Adrenal gland (tissue), 7 donors: ENCODE measurements around the gene FSD1.

DNA sequence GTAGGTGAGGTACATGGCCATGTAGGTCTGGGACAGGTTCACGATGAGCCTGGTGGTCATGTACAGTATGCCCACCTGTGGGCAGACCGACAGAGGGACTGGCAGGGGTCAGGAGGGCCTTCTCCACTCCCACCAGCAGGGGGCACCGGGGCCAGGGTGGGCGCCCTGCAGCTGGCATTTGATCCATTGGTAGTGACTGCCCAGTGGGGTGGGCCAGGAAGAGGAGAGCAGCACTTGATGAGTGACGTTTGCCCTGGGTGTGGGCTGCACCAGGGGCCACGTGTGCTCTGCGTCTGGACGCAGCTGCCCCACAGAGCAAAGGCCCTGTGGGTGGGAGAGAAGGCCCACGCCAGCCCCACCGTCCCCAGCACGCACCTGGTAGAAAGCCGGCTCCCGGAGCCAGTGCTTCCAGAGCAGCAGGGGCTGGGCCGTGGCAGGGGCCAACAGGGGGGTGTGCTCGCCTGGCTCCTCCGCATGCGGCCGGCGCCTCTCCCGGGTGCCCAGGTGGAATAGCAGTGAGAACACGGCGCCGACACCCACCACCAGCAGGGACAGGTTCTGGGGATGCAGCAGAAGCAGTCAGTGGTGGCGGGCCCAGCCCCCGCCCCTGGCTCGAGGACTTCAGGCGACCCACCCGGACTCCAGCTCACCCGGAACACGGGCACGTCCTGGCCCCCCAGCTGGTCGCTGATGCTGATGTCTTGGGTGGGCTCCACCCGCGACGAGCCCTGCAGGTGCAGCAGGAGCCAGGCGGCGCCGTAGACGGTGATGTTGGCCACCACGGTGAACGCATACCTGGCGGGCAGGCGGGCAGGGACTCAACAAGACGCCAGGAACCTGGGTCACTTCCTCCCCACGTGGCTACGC lies 8.7 kb downstream of the TEKTIP1 start:
- PRO-cap, 3 experiments: no peak in any of the 3 experiments
- RAMPAGE, long total RNA, 4 experiments: no peak in any of the 4 experiments
- RRBS: 61% methylated on average over 5 of the region's 46 CpGs

DNA sequence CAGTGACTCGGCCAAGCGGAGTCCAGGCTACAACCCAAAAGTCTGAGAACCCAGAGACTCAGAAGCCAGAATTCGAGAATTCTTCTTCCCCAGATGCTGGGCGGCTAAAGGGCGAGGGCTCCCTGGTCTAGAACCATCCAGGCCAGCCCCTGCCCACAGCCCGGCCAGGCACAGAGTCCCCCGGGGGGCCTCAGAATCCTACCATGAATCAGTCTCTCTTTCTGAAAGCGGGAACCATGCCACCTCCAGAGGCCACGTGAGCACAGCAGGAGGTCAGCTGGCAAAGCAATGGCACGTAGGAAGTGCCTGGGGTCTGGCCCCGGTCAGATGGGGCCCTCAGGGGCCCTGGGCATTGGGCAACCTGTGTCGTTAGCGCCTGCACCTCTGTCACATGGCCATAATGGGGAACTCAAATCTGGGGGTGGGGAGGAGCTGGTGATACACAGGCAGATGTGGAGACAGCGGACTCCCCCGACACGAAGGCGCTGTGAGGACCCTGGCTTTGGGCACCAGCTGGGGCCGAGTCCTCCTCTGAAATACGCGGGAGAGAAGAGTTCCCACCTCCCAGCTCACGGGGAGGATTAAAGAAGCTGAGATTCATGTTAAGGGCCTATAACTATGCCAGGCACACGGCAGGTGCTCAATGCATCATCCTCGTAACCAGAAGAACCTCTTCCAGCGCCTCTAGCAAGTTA lies 8.7 kb downstream of the MFSD12 start:
- PRO-cap, 3 experiments: no peak in any of the 3 experiments
- RAMPAGE, long total RNA, 4 experiments: no peak in any of the 4 experiments
- RRBS: no CpG with 5 or more reads among the region's 24 CpGs

DNA sequence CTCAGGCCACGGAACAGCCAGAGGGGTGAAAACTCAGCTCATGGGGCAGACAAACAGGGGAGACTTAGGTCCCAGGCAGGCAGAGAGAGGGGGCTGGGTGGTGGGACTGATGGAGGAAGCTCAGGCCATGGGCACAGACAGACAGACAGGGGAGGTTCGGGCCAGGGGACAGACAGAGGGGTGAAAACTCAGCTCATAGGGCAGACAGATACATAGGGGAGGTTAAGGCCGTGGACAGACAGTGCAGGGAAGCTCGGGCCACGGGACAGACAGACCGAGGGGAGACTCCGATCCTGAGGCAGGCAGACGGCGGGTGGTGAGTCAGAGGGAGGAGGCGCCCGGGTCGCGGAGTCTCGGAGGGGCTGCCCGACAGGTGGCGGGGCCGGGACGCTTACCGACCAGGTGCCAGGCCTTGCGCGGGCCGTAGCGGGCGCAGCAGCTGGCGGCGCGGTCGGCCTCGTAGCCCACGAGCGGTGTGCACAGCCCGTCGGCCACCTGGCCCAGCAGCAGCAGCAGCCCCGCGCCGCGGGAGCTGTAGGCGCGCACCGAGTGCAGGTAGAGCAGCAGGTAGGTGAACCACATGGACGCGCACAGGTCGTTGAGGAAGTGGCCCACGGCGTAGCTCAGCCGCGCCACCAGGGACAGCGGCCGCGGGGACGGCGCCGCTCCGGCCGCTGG lies 536 bp downstream of the MFSD12 start:
- PRO-cap, 3 experiments: peak in 3 of 3 experiments; most common plus-strand start position 241 of the sequence (in 3); most common minus-strand start position 267 of the sequence (in 1)
- RAMPAGE, long total RNA, 4 experiments: no peak in any of the 4 experiments
- RRBS: 3% methylated on average over 7 of the region's 55 CpGs

- PRO-cap, 3 experiments: peak in 3 of 3 experiments; most common plus-strand start chr19:3607247 (in 2); most common minus-strand start chr19:3607129 (in 3)
- RAMPAGE, long total RNA, 4 experiments: start-site peak on the plus strand in 1 of 4 experiments, at chr19:3607156-3607350 at its widest, 5 reads per replicate
- RRBS: 8% methylated on average over 13 of the region's 19 CpGs
Measured at GRCh38 chr19:3607035-3607355, 320 bp upstream of the TBXA2R start.

GRCh38 chr19:3644576-3645008 lies 18.0 kb upstream of the CACTIN start:
- PRO-cap, 3 experiments: no peak in any of the 3 experiments
- RAMPAGE, long total RNA, 4 experiments: no peak in any of the 4 experiments
- RRBS: 96% methylated on average over 2 of the region's 11 CpGs

- PRO-cap, 3 experiments: no peak in any of the 3 experiments
- RAMPAGE, long total RNA, 4 experiments: no peak in any of the 4 experiments
- RRBS: 20% methylated on average over 11 of the region's 44 CpGs
Measured at GRCh38 chr19:3687529-3688241, 12.6 kb downstream of the PIP5K1C start.

DNA sequence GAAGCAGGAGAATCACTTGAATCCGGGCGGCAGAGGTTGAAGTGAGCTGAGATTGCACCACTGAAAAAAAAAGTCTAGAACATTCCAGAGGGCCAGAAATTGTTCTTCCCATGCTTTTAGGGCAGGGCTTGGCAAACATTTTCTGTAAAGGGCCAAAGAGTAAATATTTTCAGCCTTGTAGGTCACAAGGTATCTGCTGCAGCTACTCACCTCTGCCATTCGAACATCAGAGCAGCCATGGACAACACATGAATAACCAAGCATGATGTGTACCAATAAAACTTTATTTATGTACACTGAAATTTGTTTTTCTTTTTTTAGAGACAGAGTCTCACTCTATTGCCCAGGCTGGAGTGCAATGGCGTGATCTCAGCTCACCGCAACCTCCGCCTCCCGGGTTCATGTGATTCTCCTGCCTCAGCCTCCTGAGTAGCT lies 3.8 kb downstream of the APBA3 start:
- PRO-cap, 3 experiments: no peak in any of the 3 experiments
- RAMPAGE, long total RNA, 4 experiments: no peak in any of the 4 experiments
- RRBS: no CpG with 5 or more reads among the region's 7 CpGs

DNA sequence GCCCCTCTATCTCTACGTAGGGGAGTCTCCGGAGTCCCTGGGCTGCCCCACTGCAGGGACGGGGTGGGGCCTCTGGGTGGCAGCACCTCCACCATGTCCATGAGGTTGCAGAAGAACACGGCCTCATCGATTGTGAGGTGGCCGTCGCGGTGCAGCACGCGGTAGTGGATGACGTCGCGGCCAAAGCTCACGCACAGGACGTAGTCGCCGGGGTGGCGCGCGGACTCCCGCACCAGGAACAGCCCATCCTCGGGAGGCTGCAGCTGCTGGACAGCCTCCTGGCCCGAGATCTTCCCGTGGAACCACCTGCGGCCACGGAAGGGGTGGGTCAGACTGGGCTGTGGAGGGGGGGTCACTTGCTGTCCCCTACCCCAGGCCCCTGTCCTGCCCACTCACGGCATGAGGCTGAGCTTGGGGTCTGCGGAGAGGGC lies 2.4 kb downstream of the MATK start:
- PRO-cap, 3 experiments: no peak in any of the 3 experiments
- RAMPAGE, long total RNA, 4 experiments: no peak in any of the 4 experiments
- RRBS: 60% methylated on average over 2 of the region's 28 CpGs

DNA sequence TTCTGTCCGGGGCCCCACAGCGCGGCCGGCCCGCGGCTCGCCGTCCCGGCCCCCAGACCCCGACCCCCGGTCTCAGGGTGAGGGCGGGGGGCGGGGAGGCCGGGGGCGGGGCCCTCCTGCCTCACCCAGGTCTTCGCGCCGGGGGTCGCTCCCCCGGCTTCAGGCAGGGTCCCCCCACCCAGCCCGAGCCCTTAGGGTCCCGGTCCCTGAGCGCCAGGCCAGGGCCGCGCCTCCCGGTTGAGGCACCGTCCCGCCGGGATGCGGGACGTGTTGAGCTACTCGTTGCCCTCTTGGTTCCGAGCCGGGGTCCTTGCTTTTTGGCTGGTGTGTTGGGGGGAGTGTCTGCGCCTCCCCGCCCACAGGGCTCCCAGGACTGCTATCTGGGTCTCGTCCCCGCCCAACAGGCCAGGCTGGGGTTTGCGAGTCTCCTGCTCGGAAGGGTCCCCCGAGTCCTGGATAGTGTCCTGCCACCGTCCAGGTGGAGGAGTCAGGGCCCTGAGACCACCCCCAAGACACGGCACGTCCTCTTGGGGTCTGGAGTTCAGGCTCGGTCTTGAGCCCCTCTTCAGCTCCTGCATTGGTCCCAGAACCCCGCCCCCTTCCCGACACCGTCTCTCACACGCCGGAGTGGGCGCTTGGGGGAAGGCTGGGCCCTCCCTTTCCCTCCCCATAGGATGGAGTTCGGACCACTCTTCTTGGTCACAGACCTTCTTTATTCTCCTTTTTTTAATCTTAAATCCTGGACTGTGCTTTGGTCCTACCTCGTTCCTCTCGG lies 517 bp downstream of the PIAS4 start:
- PRO-cap, 3 experiments: no peak in any of the 3 experiments
- RAMPAGE, long total RNA, 4 experiments: no peak in any of the 4 experiments
- RRBS: 3% methylated on average over 14 of the region's 54 CpGs

- PRO-cap, 3 experiments: no peak in any of the 3 experiments
- RAMPAGE, long total RNA, 4 experiments: no peak in any of the 4 experiments
- RRBS: no CpG with 5 or more reads among the region's 37 CpGs
Measured at GRCh38 chr19:4048085-4048588, 18.6 kb downstream of the ZBTB7A start.

GRCh38 chr19:4051058-4052060 lies 15.3 kb downstream of the ZBTB7A start:
- PRO-cap, 3 experiments: peak in 2 of 3 experiments; most common plus-strand start chr19:4051968 (in 2); most common minus-strand start chr19:4051910 (in 1)
- RAMPAGE, long total RNA, 4 experiments: no peak in any of the 4 experiments
- RRBS: no CpG with 5 or more reads among the region's 17 CpGs

GRCh38 chr19:4057312-4057573 lies 9.5 kb downstream of the ZBTB7A start:
- PRO-cap, 3 experiments: no peak in any of the 3 experiments
- RAMPAGE, long total RNA, 4 experiments: no peak in any of the 4 experiments
- RRBS: no CpG with 5 or more reads among the region's 13 CpGs

DNA sequence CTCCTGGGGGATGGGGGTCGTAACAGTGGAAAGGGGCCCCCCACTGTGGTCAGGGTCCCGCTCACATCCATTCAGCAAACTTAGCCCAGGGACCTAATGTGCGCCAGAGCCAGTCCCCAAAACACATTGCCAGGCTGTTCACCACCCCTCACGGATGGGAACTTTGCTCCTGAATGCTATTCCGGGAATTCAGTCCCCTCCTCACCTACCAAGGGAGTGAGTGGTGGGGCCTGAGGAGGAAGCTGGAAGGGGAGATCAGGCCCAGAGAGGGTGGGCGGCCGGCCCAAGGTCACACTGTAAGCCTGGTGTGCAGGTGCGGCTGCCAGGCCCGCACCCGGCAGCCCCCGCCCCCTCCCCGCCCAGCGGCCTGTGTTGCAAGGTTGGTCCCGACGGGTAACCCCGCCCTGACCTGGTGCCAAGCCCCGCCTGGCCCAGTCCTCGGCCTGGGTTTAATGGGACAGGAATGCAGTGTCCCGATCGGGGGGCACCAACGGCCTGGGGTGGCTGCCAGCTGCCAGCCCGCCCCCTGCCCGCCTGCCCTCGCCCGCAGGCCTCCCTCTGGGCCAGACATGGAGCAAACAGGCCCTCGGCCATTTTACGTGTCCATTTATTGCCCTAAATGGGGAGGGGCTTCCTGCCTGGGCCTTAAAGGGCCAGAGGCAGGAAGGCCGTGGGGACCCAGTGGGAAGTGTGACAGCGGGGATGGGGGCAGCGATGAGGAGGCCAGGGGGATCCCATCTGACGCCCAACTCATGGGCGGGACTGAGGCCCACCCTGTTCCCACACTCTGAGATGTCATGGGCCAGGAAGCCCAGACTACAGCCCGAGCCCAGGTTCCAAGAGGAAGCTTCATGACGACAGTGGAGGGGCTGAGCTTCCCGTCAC lies 5.4 kb downstream of the ZBTB7A start:
- PRO-cap, 3 experiments: peak in 3 of 3 experiments; most common plus-strand start position 434 of the sequence (in 2); most common minus-strand start position 296 of the sequence (in 3)
- RAMPAGE, long total RNA, 4 experiments: no peak in any of the 4 experiments
- RRBS: 2% methylated on average over 6 of the region's 35 CpGs

GRCh38 chr19:4090266-4090764 lies 23.6 kb upstream of the ZBTB7A start:
- PRO-cap, 3 experiments: no peak in any of the 3 experiments
- RAMPAGE, long total RNA, 4 experiments: no peak in any of the 4 experiments
- RRBS: 80% methylated on average over 5 of the region's 34 CpGs

GRCh38 chr19:4097198-4098084 lies 26.5 kb downstream of the MAP2K2 start:
- PRO-cap, 3 experiments: no peak in any of the 3 experiments
- RAMPAGE, long total RNA, 4 experiments: no peak in any of the 4 experiments
- RRBS: no CpG with 5 or more reads among the region's 19 CpGs

- PRO-cap, 3 experiments: no peak in any of the 3 experiments
- RAMPAGE, long total RNA, 4 experiments: no peak in any of the 4 experiments
- RRBS: no CpG with 5 or more reads among the region's 7 CpGs
Measured at GRCh38 chr19:4131019-4131471, 7.1 kb upstream of the MAP2K2 start.

GRCh38 chr19:4170949-4171797 lies 11.2 kb downstream of the SIRT6 start:
- PRO-cap, 3 experiments: no peak in any of the 3 experiments
- RAMPAGE, long total RNA, 4 experiments: no peak in any of the 4 experiments
- RRBS: no CpG with 5 or more reads among the region's 20 CpGs

GRCh38 chr19:4304147-4304902 lies at the start of gene FSD1:
FSD1 (plus strand) TSS chr19:4304598.
- PRO-cap, 3 experiments: no peak in any of the 3 experiments
- RAMPAGE, long total RNA, 4 experiments: no peak in any of the 4 experiments
- RRBS: 3% methylated on average over 17 of the region's 52 CpGs

- PRO-cap, 3 experiments: peak in 2 of 3 experiments; most common plus-strand start chr19:4327521 (in 1); most common minus-strand start chr19:4327336 (in 1)
- RAMPAGE, long total RNA, 4 experiments: start-site peak on the minus strand in 2 of 4 experiments, at chr19:4327319-4327440 at its widest, 22 to 43 reads per replicate
- RRBS: 83% methylated on average over 5 of the region's 48 CpGs
Measured at GRCh38 chr19:4327104-4328077, 11.2 kb downstream of the STAP2 start.

DNA sequence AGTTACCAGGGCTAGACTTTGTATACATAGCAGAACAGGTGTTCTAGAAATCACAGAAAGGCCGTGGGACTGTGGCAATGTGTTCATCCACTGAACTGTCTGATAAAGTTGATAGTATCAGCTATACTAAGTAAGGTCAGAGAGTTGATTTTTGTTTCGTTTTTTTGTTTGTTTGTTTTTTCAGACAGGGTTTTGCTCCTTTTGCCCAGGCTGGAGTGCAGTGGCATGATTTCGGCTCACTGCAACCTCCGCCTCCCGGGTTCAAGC lies 2.2 kb upstream of the STAP2 start:
- PRO-cap, 3 experiments: no peak in any of the 3 experiments
- RAMPAGE, long total RNA, 4 experiments: no peak in any of the 4 experiments
- RRBS: no CpG with 5 or more reads among the region's 5 CpGs